CD14-positive monocyte (primary cell): ENCODE data around the genes PSMA7, SS18L1, COL9A3 and GID8.

GRCh38 chr20:62142767-62143671 lies at the start of gene PSMA7:
Gene PSMA7, minus strand, starts transcription at chr20:62143394.
- CAGE, long polyA plus RNA = no peak

GRCh38 chr20:62143672-62143997 lies at the start of gene SS18L1:
Gene SS18L1, plus strand, starts transcription at chr20:62143769.
- CAGE, long polyA plus RNA = no peak

GRCh38 chr20:62241677-62242114 lies 3.4 kb downstream of the OSBPL2 start:
- CAGE, long polyA plus RNA = no peak

- CAGE, long polyA plus RNA = no peak
Measured at GRCh38 chr20:62283230-62283639, 19.6 kb upstream of the ADRM1 start.

GRCh38 chr20:62307502-62308244 lies 4.9 kb downstream of the ADRM1 start:
- CAGE, long polyA plus RNA = no peak

DNA sequence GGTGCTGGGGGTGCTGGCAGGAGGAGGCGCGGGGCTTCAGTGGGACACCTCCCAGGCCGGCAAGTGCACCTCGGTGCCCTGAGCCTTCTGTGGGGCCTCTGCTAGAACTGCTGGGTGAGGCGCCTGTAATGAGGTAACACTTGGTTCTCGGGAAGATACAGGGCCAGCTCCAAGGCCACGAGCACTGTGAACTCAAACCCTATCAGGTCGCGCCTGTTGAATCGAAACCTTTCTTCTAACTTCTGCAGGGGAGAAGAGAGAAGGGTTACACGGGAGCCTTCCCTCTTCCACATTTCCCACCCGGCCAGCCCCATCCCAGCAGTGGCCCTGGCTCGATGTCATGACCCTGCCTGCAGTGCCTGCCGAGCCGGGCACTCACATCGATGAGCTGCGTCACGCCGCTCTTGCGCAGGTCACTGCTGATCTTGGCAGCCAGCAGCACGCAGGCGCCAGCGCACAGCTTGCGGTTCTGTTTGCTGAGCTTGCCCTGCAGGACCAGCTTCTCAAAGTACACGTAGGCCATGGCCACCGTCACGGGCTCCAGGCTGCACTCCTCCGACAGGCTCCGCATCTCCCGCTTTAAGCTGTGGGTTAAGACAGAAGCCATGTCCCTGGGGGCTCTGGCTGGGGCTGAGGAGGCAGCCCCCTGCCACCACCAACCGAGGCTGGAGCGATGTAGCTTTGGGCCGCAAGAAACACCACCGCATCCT lies 4.1 kb downstream of the RPS21 start:
- CAGE, long polyA plus RNA = no peak

- CAGE, long polyA plus RNA = no peak
Measured at GRCh38 chr20:62551863-62552544, 76.2 kb upstream of the GATA5 start.

GRCh38 chr20:62570043-62570396 lies 72.3 kb upstream of the SLCO4A1 start:
- CAGE, long polyA plus RNA = no peak

- CAGE, long polyA plus RNA = no peak
Measured at GRCh38 chr20:62573011-62573294, 69.3 kb upstream of the SLCO4A1 start.

GRCh38 chr20:62617086-62617500 lies 25.2 kb upstream of the SLCO4A1 start:
- CAGE, long polyA plus RNA = no peak

- CAGE, long polyA plus RNA = no peak
Measured at GRCh38 chr20:62618534-62619016, 23.7 kb upstream of the SLCO4A1 start.

- CAGE, long polyA plus RNA = no peak
Measured at GRCh38 chr20:62814065-62815293, 2.4 kb upstream of the COL9A3 start.

DNA sequence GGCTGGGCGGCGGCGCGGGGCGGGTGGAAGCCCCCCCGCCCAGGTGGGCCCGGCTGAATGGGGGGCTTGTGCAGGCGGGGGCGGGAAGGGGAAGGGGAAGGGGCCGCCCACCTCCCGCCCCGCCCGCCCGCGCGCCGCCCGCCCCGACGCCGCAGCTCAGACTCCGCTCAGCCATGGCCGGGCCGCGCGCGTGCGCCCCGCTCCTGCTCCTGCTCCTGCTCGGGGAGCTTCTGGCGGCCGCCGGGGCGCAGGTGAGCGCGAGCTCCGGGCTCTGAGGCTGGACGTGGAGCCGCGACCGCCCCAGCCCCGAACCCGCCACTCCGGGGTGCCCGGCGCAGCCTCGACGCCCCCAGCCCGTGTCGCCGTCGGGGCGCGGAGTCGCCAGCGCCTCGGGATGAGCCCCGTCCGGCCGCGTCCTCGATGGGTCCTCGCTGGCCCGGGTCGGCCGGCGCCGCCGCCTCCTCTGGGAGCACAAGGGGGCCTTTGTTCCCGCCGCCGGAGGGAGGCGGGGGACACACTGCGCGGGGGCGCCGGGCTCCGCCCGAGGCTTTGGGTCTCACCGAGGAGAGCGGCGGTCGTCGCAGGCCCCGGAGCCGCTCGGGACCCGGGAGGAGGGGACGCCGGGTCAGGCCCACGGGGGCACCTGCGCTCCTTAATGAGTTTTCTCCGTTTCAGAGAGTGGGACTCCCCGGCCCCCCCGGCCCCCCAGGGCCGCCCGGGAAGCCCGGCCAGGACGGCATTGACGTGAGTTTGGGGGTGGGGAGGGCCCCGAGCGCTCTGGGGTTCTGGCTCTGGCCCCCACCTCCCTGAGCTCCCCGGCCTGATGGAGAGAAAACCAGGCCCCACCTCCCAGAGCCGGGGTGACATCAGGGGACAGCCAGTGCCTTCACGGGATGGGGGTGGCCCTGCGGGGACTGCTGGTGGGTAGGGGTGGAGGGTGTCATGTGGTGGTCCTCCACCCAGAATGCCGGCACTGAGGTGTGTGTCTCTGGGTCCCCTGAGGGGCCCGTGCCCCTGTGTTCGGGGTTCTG lies at the start of gene COL9A3:
COL9A3 (plus strand) TSS at position 159 of the 1,031 bp plus-strand sequence.
- CAGE, long polyA plus RNA = no peak

DNA sequence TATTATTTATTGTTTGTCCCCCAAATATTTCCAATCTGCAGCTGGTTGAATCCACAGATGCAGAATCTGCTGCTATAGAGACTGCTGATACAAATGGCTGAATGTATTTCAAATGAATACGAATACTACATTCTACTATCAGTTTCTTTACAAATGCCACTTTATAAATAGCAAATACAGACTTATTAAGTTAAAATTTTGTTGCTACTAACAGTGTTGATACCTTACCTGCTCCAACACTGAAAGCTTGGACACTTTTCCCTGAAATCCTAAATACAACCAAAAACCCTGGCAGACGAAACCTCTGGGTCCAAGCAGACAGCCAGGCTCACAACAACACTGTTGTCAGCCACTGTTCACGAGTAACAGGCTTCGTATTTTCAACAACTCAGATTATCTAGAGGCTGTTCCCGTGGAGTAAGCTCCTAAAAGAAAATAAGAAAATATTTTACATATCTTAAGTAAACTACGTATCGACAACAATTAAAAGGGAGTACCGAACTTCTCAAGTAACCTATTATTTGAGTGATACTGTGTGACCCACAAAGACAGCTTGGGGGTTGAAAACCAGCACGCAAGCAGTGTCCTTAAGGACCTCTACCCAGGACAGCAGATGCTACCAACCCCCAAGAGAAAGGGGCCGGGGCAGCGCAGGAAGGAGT lies 12.2 kb downstream of the DIDO1 start:
- CAGE, long polyA plus RNA = no peak

DNA sequence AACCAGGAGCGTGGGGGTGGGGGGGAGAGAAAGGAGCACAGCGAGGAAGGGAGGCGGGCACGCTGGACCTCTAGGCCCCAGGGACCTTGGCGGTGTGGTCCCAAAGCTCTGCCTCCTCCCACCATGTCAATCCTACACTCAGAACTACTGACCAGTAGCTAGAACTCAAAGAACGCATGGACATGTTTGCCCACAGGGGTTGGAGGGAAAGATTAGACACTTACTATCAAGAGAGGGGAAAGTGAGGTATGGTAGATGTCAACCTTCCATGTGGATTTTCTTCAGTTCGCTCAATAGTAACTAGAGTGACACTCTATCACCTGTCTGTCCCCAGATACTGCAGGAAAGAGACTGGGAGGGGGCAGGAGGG lies 776 bp upstream of the DIDO1 start:
- CAGE, long polyA plus RNA = no peak

DNA sequence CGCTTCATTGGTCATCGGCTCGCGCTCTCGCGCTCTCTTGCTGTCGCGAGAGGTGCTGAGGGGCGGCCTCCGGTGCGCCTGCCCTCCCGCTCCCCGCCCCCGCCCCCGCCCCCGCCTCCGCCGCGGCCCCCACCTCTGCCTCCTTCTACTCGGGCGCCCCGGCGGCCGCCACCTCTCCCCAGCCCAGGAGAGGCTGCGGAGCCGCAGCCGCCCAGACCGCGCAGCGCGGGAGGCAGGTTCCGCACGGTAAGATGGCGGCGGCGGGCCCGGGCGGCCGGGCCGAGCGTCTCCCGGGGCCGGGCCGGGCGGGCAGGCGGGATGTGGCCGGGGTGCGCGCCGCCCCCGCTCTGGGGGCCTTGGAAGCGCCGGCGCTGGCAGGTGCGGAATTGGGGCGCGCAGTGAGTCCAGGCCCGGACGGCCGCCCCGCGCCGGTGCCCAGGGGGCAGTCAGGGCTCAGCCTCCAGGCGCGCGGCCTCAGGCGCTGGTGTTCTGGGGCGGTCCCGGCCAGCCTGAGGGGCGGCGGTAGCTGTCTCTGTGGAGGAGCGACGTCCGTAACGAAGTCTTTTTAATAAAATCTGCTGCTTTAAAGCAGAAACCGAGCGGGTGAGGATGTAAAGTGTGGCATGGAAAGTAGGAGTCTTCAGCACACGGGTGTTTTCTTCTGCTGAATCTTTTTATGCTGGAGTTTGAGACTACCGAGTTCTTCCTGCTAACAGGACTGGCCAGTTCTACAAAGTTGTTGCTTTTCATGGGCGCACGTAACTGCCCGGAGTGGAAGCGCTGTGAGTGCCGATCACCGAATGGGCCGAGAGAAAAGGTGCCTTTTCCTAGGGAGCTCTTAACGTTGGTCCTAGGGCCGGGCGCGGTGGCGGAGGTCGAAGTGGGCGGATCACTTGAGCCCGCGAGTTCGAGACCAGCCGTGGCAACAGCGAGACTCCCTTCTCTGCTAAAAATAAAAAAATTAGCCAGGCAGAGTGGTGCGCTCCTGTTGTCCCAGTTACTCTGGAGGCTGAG lies at the start of gene GID8:
GID8 (plus strand) TSS at position 140 of the 1,014 bp plus-strand sequence.
- CAGE, long polyA plus RNA = no peak

DNA sequence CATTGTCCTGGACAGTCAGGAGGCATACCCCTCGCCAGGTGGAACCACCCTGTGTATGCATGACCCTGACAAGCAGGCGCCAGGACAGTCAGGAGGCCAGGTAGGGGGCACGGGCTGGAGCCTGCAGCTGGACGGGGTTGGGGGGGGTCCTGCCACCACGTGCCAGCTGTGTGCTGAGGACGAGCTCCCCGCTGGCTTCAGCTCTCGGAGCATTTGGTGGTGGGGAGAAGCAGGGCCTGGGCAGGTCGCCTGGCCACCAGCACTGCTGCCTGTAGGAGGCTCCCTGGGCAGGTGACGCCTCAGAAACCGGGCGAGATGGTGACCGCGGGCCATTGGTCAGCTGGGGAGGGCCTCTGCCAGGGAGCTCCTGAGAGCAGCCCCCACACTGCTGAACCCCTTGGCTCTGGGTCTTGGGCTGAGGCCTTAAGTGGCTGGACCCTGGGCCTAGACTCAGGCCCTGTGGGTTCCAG lies 699 bp downstream of the SLC17A9 start:
- CAGE, long polyA plus RNA = no peak

GRCh38 chr20:62968900-62969547 lies 16.5 kb downstream of the SLC17A9 start:
- CAGE, long polyA plus RNA = no peak

DNA sequence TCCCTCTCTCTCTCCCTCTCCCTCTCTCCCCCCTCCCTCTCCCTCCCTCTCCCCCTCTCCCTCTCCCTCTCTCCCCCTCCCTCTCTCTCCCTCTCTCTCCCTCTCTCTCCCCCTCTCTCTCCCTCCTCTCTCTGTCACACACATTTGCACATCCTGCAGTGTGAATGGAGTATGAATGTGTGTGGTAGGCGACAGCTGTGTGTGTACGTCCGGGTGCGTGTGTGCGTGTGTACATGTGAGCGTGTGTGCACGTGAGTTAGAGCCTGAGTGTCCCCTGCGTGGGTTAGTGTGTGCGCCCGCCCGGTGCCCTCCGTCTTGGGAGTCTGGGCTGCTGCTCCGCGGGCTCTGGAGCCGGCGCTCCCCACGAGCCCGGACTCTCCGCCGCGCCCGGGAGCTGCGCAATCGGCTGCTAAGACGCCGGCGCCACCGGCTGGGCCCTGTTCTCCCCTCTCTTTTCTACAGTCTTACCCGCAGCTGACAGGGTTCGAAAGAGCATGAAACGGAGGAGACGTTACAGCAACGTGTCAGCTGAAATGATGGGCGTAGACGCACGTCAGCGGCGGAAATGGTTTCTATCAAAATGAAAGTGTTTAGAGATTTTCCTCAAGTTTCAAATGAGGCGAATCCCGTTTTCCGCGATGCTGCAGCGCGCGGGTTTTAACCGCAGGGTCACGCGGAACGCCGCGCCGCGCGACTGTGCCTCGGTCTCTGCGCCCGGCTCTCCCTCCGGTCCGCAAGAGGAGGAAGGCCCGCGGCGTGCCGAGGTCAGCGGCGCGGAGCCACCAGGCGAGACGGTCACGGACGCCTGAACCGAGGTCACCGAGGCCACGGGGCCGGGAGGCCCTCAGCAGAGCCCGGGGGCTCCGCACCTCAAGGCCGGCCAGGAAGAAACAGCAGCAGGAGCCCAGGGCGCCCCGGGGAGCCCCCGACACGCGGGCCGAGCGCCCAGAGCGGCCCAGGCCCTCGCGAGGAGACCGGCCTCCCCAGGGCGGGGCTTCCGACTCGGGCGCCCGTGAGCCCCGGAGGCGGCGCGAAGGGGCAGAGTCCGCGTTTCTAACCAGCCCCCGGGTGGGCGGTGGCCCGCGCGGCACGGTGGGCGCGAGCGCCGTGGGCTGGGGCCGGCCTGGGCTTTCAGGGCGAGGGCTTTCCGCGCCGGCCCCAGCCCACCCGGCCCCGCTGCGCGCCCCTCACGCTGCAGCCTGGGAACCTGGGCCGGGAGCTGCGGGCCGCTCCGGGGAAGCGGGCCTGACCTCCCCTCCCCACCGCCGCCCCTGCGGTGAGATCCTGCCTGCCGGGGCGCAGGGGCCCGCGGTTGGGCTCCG lies 95.3 kb upstream of the BHLHE23 start:
- CAGE, long polyA plus RNA = no peak

DNA sequence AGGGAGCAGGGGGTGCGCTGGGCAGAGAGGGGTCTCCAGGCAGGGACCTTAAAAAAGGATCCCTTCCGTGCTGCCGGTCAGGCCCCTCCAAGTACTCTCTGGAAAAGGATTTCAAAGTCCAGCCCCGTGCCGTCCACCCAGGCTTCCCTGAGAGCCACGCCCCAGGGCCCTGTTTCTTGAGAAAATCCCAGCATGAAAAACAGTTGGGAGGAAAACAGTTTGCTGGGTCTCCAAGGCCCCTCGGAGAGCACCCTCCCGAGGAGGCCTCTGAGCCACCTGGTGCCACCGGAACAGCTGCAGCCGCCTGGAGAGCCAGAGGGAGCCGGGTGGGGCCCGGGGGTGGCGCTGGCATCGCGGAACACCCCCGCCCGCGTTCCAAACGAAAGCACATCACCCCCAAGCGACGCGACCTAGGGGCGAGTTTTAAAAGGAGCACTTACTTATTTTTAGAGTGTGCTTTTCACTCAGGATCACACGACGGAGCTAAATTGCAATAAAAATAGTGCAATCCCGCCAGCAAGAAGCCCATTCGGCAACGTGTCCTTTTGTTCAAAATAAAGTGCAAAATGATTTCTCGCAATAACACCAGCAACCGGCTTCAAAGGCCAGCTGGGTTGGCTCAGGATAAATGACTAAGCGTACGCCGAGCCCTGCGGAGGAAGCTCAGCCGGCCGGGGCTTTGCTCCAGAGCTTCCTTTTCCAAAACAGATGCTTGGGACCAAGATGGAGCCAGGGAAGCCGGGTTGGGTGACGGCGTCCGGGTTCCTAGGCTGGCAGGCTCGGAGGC lies 64.2 kb downstream of the YTHDF1 start:
- CAGE, long polyA plus RNA = no peak